Metanephros (tissue), 2 donors: ENCODE measurements around a stretch of chr15.

DNA sequence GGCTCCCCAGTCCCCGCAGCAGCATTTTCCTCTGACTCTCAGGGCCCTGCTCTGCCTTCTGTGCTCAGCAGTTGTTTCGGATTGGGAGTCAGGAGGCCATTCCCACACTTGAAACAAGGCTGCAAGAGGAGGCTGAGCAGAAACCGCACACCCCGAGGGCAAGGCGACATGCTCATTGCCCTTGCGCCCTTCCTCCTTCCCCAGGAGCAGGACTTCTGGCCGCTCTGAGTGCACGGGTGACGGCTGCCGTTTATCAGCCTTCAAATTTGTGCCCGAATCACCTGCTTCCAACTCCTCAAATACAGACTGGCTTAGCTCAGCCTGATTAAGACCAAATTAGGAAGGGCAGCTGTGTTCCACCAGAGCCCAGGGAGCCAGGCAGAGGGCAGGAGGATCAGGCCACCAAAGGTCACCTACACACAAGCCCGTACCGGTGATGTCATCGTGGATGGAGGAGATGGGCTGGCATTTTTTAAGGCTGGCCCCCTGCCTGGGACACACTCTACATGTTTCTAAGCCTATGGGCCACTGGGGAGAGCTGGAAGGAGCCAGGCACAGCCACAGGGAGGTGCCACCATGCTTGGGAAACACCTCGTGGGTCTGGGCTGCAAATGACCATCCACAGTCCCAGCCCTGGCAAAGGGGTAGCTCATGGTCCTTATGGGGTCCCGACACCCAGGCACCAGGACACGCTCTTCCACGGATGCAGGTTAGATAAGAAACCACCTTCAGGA lies 38.0 kb downstream of the TM2D3 start:
- RAMPAGE, long total RNA, result no peak

DNA sequence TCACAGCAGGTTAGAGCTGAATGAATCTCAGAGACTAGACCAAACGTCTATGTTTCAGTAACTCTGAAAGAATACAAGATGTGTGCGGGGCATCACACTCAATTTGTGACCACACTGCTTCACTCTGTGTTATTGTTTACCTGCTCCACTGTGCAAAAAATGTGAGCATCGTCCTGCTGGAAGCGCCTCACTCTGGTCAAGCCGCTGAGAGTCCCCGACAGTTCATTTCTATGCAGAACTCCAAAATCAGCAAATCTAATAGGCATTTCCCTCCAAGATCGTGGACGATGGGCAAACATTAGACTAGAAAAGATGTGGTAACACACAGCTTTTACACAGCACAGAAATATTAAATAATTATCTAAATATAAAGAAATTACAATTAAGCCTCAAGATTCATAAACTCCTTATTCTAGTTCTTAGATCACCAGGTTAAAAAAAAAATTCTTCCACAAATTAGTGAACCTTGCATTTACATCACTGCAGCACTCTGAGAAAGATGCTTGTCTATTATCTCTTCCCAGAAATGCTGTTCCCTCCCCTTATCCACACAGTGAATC lies 31.8 kb upstream of the TM2D3 start:
- RAMPAGE, long total RNA, result no peak